Airway epithelial cell (primary cell): ENCODE measurements around the genes COX6A2, TGFB1I1 and ORC6.

- RAMPAGE, long total RNA, result no peak
Observed at GRCh38 chr16:31192849-31194146, 9.3 kb downstream of the PYCARD start.

DNA sequence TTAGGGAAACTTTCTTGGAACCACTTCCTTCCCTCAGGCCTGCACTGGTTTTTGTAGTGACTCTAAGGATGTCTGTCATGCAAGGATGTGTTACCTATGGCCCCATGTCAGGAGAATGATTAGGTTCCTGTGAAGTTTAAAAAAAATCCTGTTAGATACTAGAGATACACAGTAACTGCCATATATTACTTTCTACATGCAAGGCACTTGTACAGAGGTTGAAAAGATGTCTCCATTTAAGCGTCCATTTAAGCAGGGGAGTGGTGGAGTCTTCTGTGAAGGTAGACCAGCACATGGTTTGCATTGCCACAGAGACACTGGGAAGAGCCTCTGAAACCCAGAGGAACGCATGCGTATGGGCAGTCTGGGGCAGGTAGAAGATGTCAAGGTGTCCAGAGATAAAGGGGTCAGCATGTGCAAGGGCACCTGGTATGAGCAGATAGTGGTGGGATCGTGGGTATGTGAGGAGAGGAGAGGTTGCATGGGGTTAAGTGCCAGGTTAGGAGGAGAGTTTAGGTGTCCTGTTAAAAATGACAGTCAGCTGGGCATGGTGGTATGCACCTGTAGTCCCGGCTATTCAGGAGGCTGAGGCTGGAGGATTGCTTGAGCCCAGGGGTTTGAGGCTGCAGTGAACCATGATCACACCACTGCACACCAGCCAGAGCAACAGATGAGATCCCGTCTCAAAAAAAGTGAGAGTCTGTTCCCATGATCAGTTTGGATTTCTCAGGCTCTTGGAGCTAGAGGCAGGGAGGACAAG, 3.2 kb downstream of the PYCARD start:
- RAMPAGE, long total RNA, result no peak

DNA sequence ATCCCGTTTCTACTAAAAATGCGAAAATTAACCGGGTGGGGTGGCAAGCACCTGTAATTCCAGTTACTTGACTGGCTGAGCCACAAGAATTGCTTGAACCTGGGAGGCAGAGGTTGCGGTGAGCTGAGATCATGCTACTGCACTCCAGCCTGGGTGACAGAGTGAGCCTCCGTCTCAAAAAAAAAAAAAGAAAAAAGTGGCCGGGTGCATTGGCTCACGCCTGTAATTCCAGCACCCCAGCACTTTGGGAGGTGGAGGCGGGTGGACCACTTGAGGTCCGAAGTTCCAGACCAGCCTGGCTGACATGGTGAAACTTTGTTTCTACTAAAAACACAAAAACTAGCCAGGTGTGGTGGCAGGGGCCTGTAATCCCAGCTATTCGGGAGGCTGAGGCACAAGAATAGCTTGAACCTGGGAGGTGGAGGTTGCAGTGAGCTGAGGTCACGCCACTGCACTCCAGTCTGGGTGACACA, 2.2 kb downstream of the PYCARD start:
- RAMPAGE, long total RNA, result no peak

DNA sequence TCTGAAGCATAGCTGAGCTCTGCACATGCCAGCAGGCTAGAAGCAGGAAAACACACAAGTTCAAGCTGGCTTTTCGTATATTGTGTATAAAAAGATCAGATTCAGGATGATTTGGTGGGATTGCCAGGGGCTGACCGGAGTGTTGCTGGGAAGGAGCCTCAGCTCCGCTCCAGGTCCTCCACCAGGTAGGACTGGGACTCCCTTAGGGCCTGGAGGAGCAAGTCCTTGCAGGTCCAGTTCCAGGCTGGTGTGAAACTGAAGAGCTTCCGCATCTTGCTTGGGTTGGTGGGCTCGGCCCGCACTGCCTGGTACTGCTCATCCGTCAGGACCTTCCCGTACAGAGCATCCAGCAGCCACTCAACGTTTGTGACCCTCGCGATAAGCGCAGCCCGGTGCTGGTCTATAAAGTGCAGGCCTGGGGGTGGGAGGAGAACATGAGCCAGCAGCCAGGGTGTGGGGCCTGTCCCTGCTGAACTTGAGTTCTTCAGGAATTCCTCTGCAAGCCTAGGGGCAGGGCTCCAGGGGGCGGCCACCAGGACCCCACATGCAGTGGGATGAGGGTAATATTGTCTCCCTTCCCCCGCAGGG, 1.0 kb downstream of the PYCARD start:
- RAMPAGE, long total RNA, result no peak

DNA sequence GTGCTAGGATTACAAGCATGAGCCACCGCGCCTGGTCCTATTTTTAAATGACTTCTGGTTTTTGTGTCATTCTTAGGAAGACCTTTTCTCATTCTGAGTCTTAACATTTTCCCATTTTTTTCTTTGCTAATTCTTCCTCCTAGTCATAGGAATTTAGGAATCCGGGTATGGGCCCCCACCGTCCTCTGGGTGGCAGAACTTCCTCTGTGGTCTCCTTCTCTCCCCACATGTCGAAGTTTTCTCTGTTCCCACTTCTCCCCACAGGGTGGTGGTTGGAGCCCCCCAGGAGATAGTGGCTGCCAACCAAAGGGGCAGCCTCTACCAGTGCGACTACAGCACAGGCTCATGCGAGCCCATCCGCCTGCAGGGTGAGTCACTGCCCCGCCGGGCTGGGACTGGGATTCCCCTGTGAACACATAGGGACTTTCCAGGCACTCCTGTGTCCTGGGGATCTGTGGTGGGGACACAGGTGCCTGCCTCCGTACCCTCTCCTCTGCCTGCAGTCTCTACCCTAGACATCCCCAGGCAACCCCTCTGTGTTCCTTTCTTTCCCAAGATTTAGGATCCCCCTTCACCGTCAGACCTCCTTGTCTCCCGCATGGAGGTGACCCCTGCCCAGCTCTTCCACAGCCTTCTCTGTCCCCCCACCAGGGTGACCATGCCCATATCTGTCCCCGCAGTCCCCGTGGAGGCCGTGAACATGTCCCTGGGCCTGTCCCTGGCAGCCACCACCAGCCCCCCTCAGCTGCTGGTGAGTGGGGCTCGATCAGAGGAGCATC, 5.5 kb downstream of the ITGAM start:
- RAMPAGE, long total RNA, result no peak

GRCh38 chr16:31386811-31387216, 6.3 kb upstream of the ITGAD start:
- RAMPAGE, long total RNA, result no peak

DNA sequence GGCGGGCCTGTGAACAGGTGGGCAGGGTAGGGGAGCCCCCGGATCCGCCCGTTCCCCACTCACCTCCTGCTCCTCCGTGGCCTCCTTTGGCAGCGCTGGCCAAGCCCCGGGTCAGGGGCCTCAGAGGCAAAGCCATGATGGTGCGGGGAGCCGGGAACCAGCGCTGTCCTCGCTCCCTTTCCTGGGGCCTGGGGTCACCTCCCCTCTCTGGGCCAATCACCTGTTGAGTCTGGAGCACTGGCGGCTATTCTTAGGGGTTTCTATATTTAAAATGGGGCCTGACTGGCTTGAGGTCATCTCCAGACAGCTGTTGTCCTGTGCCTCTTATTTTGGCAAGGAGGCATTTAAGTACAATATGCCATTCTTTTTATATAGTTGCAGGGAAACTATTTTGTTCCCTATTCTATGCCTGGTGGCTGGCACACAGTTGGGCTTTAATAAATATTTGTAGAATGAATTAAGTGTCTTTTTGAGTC, at the start of gene COX6A2:
Gene COX6A2 (minus strand): TSS at position 171 of the 476 bp plus-strand sequence.
- RAMPAGE, long total RNA, result no peak

GRCh38 chr16:31462045-31462454, 2.7 kb downstream of the ARMC5 start:
- RAMPAGE, long total RNA, result no peak

DNA sequence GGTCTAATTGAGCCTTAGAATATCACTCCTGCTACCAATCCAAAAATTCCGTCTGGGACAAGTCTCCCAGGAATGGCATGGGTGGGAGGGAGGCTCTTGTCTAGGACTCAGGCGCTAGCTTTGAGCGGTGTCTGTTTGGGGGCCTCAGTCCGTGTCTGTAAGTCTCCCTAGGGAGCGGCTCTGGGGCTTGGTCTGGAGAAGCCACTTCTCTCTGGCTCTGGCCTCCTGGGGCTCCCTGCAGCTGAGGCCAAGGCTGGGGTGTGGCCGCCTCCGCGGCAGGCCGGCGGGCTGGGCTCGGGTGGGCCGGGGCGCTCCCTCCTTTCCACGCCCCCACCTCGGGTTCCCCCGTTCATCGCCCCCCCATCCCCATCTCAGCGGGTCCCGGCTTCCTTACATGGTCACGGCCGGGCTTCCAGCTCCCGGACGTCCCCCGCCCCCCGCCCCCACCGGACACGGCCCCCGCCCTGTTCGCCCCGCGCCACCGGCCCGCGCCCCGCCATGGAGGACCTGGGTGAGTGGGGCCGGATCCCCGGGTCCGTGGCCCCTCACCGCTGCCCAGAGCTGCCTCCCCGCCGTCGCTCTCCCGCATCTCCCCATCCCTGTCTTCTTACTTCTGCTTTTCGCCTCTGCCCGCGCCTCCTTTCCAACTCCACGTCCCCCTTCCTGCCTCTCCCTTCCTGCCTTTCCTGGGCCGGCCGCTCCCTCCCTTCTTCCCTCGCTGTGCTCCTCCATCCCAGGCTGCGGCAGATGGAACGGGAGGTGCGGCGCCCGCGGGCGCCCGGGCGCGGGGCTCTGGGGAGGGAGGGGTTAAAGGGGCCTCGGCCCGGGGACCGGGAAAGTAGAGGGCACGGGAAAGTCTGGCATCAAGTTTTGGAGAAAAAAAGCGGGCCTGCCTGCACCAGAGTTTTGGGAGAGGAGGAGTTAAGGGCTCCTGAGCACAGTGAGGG, at the start of gene TGFB1I1:
Gene TGFB1I1 (plus strand): TSS at position 462 of the 947 bp plus-strand sequence.
- RAMPAGE, long total RNA, result no peak

DNA sequence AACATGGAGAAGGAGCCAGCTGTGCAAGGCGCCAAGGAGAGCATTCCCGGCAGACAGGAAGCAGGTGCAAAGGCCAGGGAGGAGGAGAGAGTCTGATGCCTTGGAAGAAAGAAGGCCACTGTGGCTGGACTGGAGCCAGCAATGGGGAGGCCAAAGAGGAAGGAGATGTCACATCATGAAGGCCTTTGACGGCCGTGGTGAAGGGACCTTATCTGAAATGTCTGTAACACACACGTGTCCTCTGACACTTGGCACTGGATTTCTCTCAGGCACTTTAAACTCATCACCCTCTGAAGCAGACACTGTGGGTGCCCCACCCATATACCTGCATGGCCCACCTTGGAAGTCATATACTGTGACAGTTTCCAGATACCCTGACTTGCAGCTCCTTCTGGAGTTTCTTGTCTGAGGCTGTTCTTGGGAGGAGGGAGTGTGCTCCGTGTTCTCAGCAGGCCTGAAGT, 2.0 kb upstream of the SLC5A2 start:
- RAMPAGE, long total RNA, result no peak

DNA sequence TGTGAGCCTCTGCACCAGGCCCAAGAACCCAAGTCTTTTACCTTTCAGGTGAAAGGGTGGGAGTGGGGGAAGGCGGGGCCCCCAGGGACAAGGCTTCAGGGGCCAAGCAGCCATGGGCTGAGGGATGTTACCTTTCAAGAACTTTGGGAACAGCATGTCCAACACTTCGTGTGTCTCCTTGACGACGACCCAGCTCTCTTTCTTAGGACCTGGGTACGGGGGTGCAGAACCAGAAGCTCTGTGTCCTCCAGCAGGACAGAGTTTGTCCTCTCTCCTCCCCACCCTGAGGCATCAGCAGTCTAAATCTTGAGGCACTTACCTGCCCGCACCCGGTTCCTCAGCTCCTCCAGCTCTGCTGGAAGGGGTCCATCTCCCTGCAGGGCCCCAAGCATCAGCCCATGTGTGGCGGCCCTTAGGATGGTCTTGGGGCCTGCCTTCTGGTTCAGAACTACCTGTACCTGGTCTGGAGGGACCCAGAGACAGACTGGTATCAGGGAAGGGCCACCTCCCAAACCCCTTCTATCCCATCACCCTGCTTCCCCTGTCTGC, 9.0 kb downstream of the SLC5A2 start:
- RAMPAGE, long total RNA, result no peak

- RAMPAGE, long total RNA, result no peak
Observed at GRCh38 chr16:31507281-31507664, 918 bp downstream of the RUSF1 start.

- RAMPAGE, long total RNA, result start-site peak on the plus strand at chr16:31700564-31700613, 40 and 19 reads in 2 replicates
Observed at GRCh38 chr16:31700224-31700798, 12.7 kb upstream of the KRBOX5 start.

- RAMPAGE, long total RNA, result no peak
Observed at GRCh38 chr16:34160437-34160761, 701.0 kb downstream of the TP53TG3F start.

DNA sequence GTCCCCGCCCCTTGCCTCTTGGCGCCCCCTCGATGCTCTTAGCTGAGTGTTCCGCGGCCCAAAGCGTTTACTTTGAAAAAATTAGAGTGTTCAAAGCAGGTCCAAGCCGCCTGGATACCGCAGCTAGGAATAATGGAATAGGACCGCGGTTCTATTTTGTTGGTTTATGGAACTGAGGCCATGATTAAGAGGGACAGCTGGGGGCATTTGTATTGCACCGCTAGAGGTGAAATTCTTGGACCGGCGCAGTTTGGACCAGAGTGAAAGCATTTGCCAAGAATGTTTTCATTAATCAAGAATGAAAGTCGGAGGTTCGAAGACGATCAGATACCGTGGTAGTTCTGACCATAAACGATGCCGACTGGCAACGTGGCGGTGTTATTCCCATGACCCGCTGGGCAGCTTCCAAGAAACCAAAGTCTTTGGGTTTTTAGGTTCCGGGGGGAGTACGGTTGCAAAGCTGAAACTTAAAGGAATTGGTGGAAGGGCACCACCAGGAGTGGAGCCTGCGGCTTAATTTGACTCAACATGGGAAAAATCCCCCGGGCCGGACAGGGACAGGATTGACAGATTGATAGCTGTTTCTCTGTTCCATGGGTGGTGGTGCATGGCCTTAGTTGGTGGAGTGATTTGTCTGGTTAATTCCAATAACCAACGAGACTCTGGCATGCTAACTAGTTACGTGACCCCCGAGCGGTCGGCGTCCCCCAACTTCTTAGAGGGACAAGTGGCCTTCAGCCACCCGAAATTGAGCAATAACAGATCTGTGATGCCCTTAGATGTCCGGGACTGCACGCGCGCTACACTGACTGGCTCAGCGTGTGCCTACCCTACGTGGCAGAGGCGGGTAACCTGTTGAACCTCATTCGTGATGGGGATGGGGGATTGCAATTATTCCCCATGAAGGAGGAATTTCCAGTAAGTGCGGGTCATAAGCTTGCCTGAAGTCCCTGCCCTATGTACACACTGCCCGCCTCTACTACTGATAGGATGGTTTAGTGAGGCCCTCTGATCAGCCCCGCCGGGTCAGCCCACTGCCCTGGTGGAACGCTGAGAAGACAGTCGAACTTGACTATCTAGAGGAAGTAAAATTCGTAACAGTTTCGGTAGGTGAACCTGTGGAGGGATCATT, 701.7 kb downstream of the TP53TG3F start:
- RAMPAGE, long total RNA, result no peak

GRCh38 chr16:46427034-46427430, 194.1 kb downstream of the SHCBP1 start:
- RAMPAGE, long total RNA, result no peak

- RAMPAGE, long total RNA, result no peak
Observed at GRCh38 chr16:46658913-46659344, 30.0 kb downstream of the VPS35 start.

DNA sequence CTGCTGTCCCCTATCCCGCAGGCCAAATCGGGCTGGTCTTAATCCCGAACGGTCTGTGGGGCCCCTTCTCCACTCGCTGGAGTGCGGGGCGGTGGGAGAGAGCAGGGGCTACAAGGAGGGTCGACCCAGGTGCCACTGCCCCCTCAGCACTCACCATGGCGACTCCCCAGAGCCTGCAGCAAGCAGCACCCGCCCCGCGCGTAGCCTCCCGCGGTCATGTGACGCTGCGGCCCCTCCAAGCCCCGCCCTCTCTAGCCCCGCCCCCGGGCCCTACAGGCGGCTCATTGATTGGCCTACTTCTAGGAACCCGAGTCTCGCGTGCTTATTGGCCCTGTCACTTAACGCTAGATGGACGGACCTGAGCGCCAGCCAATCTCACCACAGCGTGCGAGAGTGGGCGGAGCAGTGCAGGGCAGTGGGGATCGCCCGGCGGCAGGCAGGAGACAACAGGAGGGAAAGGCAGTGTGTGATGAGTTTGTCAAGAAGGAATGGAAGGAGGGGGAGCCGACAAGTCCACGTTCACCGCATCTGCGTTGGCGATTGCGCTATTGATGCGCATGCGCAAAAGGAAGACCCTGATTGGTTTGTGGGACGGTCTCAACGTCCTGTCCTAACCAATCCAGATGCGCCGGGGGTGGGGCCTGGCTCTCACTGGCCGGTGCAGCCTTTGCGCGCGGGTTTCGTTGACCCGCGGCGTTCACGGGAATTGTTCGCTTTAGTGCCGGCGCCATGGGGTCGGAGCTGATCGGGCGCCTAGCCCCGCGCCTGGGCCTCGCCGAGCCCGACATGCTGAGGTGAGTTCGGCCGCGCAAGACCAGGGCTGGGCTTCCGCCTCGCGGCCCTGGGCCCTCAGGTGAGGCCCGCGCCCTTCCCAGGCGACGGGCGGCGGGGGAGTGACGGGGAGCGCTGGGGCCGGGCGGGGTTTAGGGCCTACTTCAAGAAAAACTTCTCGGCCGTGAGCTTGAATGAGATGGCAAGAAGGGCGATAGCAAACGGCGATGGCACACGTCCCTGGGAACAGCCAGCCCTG, at the start of gene ORC6:
Gene ORC6 (plus strand): TSS at position 683 of the 1,030 bp plus-strand sequence.
- RAMPAGE, long total RNA, result start-site peak on the minus strand centred at position 193 of the sequence, 52 bp wide, 3,045 and 1,332 reads in 2 replicates; start-site peak on the plus strand centred at position 696 of the sequence, 57 bp wide, 478 and 201 reads in 2 replicates

- RAMPAGE, long total RNA, result no peak
Observed at GRCh38 chr16:46690512-46691258, 1.2 kb downstream of the ORC6 start.

GRCh38 chr16:46876270-46876800, 7.8 kb upstream of the GPT2 start:
- RAMPAGE, long total RNA, result no peak